NB4 (cell line): ENCODE measurements around a stretch of chr9.

DNA sequence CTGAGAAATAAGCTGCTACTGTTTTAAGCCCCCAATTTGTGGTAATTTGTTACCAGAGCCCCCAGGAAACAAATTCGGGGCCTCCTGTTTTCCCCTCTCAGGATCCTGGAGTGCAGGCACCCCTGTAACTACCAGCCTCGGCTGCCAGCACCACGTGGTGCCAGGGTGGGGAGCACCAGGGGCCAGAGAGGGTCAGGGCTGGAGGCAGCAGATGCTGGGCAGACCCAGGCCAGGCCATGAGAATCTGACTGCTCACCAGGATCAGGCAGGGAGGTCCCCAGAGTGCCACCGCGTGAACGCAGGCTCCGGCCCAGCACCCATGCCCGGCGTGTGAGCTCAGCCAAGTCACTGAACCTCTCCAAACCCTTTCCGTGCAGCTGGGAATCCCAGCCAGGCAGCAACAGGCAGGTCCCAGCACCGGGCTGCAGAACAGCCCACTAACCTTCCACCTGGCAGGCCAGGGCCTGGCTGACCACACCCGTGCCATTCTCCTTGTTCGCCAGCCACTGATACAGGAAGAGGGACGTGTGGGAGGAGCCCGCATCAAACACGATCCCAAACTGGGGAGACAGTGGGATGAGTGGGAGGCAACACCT lies 3.5 kb downstream of the ENTPD8 start:
- RRBS = 93% methylated on average over 3 of the region's 16 CpGs

DNA sequence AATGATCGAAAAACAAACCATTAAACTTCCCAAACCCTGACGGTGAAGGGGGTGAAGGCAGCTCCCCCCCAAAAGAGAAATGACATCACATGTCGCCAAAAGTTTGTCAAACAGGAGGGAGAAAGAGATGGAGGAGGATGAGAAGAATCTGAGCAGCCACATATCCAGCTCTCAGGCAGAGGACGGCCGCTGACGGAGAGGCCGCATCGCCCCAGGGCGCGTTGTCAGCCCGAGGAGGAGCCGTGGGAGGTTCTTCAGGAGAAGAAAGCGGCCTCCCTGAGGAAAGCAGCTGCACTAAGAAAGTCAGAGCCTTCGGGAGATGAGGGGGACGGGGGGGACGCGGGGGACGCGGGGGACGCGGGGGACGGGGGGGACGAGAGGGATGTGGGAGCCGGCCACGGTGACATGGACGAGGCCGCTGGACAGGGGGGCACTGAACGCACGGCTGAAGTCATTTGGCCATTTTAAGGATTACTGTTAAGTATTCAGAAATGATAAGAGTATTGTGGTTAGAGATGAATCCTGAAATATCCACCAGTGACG lies 43.3 kb upstream of the NSMF start:
- RRBS = no CpG with 5 or more reads among the region's 30 CpGs

DNA sequence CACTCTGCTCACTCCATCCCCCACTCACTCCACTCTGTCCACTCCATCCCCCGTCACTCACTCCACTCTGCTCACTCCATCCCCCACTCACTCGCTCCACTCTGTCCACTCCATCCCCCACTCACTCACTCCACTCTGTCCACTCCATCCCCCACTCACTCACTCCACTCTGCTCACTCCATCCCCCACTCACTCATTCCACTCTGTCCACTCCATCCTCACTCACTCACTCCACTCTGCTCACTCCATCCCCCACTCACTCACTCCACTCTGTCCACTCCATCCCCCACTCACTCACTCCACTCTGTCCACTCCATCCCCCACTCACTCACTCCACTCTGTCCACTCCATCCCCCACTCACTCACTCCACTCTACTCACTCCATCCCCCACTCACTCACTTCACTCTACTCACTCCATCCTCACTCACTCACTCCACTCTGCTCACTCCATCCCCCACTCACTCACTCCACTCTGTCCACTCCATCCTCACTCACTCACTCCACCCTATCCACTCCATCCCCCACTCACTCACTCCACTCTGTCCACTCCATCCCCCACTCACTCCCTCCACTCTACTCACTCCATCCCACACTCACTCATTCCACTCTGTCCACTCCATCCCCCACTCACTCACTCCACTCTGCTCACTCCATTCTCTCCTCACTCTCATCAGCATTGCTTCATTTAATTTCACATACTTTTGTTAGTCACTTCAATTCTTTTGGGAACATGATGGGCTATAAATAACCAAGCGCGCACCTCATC lies 31.6 kb downstream of the PNPLA7 start:
- RRBS = no CpG with 5 or more reads among the region's 4 CpGs

DNA sequence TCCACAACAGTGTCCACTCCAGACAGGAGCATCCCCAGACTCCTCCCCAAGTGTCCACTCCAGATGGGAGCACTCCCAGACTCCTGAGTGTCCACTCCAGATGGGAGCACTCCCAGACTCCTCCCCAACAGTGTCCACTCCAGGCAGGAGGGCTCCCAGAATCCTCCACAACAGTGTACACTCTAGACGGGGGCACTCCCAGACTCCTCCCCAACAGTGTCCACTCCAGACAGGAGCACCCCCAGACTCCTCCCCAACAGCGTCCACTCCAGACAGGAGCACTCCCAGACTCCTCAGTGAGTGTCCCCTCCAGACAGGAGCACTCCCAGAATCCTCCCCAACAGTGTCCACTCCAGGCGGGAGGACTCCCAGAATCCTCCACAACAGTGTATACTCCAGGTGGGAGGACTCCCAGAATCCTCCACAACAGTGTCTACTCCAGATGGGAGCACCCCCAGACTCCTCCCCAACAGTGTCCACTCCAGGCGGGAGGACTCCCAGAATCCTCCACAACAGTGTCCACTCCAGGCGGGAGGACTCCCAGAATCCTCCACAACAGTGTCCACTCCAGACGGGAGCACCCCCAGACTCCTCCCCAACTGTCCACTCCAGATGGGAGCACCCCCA lies 16.5 kb downstream of the PNPLA7 start:
- RRBS = no CpG with 5 or more reads among the region's 6 CpGs

- RRBS = no CpG with 5 or more reads among the region's 11 CpGs
Observed at GRCh38 chr9:137534740-137535283, 15.4 kb downstream of the PNPLA7 start.

DNA sequence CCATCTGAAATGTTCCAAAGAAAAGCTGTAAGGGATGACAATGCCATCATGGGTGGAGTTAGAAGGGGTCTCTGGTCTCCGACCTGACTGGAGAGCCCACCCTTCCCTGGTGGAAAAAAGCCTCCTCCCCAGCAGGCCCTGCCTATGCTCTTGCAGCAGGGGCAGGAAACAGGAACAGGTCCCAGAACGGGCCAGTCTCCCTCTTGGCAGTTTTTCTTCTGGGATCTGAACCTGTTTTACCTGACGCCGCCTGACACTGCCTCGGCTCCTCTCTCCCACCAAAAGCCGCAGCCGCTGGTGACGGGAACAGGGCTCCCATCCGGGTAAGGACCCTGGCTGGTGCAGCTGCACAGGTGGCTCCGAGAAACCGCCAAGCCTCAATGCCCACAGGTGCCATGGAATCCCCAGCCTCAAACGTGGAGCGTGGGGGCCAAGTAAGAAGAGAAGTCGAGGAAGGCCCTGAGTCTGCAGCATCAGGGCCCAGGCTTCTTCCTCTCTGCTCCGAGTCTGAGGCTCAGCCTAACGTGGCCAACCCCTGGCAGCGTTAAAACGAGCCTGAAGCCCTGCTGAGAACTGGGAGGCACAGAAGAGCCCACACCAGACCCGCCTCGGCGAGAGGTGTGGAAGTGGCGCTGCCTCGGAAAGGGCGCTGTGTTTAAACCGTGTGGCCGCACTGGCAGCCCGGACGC lies 1.0 kb downstream of the ZMYND19 start:
- RRBS = no CpG with 5 or more reads among the region's 28 CpGs

GRCh38 chr9:137614932-137615803 lies 3.6 kb upstream of the EHMT1 start:
- RRBS = no CpG with 5 or more reads among the region's 31 CpGs

DNA sequence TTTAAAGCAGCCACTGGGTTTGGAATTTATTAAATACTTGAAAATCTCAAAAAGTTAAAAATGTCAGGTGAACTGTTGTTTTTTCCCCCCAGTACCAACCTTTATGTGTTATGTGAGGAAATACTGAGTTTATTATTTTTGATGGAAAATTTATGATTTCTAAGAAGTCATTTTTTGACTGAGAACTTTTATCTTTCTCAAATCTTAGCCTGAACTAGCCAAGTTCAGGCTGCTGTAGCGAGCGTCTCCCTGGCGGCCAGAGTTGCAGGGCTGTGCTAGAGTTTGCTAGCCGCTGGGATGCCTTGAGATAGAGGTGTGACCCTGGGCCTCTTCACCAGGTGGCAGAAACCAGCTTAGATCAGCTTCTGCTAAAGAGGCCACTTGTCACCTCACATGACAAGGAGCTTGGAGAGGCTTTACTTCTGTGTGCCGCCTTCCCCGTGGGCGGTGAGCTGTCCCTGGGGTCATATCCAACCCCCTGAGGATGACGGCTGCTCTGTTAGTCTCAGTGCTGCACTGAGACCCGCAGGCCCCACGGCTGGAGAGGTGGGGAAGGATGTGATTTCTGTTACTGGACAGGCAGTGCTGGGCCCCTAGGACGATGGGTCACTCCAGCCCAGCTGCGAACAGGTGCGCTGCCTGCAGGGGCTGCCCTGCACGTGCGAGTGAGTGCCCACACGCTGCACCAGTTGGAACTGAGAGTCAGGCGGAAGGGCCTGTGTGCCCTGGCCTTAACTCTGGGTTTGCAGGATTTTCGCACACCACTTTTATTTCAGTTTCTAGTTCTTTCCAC lies 63.7 kb downstream of the EHMT1 start:
- RRBS = no CpG with 5 or more reads among the region's 18 CpGs

DNA sequence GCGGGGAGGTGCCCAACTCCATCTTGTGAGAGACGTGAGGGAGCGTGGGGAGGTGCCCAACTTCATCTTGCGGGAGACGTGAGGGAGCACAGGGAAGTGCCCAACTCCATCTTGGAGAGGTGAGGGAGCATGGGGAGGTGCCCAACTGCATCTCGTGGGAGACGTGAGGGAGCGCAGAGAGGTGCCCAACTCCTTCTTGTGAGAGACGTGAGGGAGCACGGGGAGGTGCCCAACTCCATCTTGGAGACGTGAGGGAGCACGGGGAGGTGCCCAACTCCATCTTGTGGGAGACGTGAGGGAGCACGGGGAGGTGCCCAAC lies 235.2 kb downstream of the CACNA1B start:
- RRBS = no CpG with 5 or more reads among the region's 14 CpGs

- RRBS = 94% methylated on average over 3 of the region's 32 CpGs
Observed at GRCh38 chr9:138147519-138147906, 269.9 kb downstream of the CACNA1B start.